ENCODE results near the genes SLC38A2 and PCED1B.

GRCh38 chr12:46357872-46358508, 14.6 kb downstream of the SLC38A2 start:
- PRO-cap, result no peak

DNA sequence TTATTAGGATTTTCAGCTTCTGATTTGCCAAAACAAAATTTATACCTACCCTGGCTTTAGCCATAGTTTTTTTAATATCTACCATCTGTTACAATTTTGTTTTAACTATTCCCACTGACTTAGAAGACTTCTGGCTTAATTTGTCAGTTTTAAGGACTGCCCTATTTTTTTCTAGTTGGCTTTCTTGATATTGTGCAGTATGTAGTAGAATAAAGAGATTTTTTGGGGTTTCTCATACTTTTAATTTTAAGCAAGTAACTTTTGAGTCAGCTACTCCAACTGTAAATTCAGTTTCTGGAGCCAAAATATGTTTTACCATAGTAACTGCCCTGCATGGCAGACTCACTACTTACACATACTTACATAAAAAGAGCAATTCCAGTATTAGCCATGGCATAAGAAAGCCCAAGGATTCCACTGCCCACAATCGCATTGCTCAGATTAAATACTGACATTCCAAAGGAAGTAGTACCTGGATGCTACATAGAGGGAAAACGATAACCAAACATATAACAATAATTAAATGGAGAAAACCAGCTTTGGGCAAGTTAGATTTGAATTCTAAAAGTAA, 2.3 kb downstream of the SLC38A2 start:
- PRO-cap, result no peak

DNA sequence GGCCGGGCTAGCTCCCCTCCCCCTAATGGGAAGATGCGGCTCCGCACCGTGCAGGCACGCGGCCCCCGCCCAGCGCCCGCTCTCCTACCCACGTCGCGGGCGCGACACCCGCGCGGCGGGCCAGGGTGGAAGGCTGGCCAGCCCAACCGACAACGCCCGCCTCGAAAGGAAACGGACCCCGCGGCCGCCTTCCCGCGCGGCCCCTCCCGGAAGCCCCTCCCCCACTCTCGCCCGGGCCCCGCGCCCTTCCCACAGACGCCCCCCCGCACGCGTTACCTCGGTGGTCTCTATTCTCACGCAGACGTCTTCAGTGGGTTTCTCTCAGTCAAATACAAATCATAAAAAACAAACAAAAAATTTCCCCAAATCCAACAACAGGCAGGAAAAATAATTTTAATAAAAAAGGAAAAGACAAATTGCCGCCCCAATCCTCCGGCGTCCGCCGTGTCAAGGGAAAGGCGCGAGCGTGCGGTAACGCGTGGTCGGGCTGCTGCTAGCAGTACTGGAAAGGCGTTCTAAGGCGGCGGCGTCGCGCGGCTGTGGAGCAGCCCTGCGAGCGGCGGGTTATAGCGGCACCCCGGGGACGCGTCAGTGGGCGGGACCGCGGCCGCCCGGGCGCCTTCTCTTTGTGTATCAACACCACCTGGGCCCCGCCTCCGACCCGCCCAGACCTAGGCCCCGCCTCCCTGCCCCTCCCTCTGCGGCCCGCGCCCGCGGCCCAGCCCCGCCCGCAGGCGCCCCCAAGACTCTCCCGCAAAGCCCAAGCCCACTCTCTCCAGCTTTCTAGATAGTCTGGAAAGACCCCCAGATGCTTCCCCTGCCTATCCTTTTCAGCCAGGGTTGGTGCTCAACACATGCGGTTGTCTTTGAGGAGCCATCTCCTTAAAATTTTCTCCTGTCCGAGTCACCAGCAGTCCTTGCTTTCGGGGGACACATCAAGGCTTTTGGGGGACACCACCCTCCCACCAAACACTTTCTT, at the start of gene SLC38A2:
Gene SLC38A2, minus strand, starts transcription at position 541 of the 979 bp plus-strand sequence.
- PRO-cap, result bidirectional peak, plus-strand start at position 733 of the sequence, minus-strand start at position 541 of the sequence

DNA sequence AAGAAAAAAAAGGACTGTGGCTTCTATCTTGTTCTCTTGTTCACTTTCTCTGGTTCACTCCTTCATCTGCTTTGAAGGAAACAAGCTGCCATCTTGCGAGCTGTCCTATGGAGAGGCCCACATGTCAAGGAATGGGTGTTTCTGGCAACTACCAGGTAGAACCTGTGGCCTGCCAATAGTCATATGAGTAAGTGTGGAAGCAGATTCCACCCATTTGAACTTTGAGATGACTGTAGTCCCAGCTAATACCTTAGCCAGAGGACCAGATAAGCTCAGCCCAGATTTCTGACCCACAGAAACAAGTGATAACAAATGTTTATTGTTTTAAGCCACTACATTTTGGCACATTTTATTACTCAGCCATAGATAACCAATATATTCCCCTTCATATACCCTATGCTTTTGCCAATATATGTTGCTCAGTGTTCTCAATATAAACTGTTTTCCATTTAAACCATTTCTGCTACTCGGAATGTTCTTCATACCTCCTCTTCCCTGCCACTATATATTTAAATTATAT, 4.0 kb upstream of the SLC38A2 start:
- PRO-cap, result no peak

GRCh38 chr12:46390374-46390573, 17.7 kb upstream of the SLC38A2 start:
- PRO-cap, result no peak

GRCh38 chr12:46470069-46470326, 97.4 kb upstream of the SLC38A2 start:
- PRO-cap, result no peak

- PRO-cap, result no peak
Observed at GRCh38 chr12:46617007-46617354, 208.8 kb downstream of the SLC38A4 start.

DNA sequence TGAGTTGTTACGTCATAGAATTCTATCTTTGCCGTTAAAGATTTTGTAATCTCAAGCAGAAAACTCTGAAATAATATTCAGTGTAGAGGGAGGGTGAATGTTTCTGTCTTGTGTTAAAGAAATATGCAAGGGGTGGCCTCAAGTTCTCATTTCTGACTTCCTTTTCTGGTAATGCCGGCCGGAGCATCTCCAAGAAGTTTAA, 165.1 kb downstream of the SLC38A4 start:
- PRO-cap, result no peak

GRCh38 chr12:46783557-46784329, 42.1 kb downstream of the SLC38A4 start:
- PRO-cap, result no peak

DNA sequence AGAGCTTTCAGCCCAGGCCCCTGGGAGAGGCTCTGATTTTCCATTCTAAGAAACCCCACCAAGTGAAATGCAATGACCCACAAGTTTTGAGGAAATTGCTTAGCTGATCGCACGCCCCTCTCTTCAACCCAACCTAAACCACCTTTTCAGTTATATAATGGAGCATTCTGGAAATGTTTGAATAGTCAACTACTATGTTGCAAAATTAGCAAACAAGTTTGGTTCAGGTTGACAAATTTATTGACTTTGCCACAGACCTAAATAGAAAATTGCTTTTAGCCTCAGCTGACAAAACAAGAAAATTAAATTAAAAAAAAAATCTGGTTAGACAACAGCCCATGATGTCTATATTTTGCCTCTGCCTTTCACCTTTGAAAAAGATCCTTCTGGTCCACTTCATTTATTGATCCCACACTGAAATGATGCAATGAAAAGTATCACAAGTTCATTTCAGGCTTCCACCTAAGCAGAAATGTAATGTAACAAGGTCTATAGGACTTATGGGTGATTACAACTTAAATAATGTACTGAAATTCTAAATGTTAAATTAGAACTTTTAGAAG, 17.5 kb downstream of the SLC38A4 start:
- PRO-cap, result no peak

GRCh38 chr12:47079204-47080008, at the start of gene PCED1B:
PCED1B (plus strand) TSS chr12:47079621.
- PRO-cap, result no peak

GRCh38 chr12:47209544-47209907, 129.8 kb upstream of the AMIGO2 start:
- PRO-cap, result no peak

DNA sequence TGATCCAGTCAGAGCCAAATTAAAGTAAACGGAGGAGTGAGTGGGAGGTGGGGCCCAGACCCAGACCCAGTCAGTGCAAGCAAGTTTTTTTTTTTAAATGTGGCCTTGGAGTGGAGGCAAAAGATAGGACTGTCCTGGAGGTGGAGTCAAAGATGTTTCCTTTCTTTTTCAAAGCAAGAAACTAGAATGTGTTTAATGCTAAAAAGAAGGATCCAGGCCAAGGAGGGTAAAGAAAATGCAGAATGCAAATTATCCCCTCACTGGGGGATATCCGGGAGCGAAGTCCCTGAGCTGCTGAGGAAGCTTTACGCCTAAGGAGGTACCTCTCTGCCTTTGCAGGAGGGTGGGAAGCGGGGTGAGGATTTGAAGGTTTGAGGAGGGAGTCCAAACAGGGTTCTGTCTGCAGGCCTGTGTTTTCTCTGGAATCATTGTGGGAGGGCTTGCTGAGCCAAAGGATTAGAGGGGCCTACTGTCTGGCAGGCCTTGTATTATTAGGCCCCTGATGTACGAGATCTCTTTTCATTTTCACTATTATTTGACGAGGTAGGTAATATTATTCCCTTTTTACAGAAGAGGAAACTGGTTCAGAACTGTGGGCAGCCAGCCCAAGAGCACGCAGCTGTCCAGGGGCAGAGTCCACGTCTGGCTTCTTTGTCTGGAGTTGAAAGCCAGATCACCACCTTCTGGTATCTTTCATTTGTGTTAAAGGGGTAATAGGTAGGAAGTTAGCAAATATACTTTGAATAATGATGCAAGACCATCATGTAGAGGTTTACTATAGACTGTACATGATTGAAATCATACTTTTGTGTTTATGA, 143.8 kb upstream of the AMIGO2 start:
- PRO-cap, result no peak

GRCh38 chr12:47307638-47308009, 227.9 kb upstream of the AMIGO2 start:
- PRO-cap, result no peak

DNA sequence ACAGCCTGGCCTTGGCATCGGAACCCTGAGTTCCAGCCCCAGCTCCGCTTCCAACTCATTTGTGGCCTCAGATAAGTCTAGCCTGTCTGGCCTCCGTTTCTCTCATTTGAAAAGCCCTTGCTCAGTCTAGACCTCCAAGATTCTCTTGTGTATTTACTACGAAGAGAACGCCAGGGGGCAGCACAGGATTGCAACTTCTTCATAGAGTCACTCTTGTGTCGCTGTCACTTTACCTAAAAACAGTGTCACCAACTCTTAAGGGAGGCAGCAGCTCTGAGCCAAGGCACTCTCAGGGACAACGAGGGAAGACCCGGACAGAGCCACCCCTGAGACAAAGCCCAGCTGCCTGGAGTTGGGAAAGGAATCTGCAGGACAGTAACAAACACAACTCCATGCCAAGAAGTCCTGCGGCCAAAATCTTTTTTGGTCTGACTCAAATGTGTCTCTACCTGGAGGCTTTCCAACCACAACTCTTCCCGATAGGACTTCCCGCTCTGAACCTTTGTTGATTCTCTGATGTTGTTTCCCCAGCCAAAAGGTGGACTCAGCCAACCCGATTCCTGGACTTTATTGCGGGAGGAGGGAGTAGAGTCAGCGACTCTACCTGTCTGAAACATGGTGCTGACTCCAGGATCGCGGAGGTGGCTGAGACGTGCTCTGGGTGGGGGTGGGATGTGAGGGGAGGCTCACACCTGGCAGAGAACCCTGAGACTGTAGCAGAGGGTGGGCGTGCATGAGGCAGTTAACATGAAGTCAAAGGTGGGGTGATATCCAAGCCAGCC, 9.7 kb upstream of the RPAP3 start:
- PRO-cap, result no peak

GRCh38 chr12:47759419-47759707, 683 bp upstream of the RAPGEF3 start:
- PRO-cap, result no peak

- PRO-cap, result no peak
Observed at GRCh38 chr12:47801108-47801959, 18.4 kb downstream of the HDAC7 start.

DNA sequence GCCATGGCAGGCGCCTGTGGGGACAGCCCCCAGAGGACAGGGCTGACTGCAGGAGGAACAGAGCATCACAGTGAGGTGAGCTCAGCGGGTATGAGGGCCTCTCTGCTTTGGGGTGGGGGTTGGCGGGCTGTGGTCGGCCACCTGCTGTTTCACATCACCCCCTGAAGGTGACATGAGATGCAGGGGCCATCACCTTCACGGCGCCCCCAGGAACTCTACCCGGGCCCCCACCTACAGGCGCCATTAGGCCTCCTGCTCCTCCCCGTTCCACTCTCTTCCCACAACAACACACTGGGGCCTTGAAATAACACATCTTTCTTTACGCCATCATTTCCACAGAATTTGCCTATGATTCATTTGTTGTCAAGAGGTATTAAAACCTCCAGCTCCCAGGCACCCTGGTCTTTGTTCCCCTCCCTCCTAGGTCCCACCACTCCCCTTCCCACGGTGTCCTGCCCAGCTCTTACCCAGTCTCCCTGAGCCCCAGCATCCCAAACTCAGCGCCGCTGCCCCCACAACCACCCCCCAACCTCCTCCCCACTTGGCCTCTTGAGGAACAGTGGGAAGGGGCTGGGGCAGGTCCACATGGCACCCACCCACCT, 12.7 kb upstream of the HDAC7 start:
- PRO-cap, result no peak

- PRO-cap, result no peak
Observed at GRCh38 chr12:47850604-47851158, 31.0 kb upstream of the HDAC7 start.

DNA sequence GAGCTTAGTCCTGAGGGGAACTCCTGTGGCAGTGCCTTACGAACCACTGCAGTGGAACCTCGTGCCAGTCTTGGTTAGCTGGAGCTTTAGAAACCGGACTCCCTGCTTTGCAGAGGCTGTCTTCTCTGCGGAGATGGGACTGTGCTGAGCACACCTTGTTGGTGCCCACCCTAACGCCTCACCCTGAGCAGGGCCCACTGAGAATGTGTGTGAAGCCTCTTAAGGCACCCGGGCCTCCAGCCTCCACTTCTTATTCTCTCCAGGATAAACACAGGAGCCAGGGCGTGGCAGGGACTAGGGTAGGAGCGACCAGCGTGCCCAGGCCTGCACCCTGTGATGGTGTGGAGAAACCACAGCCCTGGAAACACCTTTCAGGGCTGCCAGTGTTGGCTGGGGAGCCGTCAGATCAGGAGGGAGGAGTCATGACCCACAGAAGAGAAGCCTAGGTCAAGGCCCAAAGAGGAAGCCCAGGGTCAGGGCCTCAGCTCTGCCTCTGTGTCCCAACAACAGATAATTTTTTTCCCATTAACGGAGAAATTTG, 41.4 kb downstream of the VDR start:
- PRO-cap, result no peak

Measured in mesothelial cell of epicardium (in vitro differentiated cells).